Left lobe of liver (tissue), 1 donor: Measurements from ENCODE around the genes PRKCZ and HES5.

DNA sequence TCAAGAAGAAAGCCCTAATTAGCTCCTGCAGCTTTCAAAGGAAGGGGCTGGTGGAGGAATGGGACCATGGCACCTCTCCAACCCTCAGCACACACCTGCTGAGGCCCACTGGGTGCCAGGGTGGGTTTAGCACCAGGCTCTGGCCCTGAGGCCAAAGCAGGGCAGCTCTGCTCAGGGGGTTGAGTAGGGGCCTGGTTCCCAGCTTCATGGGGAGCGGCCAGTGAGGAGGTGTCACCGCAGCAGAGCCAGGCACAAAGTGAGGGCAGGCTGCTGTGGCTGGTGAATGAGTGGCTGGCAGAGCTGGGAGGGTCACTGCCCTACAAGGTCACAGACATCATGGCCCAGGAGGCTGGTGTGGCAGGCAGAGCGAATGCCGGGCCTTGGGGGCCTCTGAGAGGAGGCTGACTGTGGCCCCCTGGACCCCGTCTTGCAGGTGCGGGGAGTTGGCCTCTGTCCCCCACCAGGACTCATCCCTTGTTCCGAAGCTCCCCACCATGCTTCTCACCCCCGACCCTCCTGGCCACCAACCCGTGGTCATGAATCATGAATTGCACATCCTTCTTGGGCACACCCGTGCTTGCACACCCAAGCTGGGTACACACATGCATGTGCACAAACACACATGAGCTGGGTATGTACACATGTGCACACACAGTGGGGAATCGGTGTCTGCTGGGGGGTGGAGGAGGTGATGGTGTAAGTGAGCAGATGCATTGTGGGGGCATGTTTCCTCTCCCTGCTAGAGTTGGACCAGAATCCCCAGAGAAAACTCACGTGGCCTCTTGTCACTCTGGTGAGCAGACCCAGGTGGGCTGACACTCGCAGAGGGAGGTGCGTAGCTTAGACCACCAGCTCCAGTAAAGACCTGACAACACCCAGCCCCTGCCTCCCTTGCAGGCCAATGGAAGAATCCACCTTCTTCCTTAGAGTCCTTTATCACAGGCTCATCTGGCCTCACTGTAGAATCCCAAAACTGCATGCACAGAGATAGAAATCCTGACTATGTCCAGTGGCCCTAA, 4.8 kb upstream of the GNB1 start:
- PRO-cap = no peak

DNA sequence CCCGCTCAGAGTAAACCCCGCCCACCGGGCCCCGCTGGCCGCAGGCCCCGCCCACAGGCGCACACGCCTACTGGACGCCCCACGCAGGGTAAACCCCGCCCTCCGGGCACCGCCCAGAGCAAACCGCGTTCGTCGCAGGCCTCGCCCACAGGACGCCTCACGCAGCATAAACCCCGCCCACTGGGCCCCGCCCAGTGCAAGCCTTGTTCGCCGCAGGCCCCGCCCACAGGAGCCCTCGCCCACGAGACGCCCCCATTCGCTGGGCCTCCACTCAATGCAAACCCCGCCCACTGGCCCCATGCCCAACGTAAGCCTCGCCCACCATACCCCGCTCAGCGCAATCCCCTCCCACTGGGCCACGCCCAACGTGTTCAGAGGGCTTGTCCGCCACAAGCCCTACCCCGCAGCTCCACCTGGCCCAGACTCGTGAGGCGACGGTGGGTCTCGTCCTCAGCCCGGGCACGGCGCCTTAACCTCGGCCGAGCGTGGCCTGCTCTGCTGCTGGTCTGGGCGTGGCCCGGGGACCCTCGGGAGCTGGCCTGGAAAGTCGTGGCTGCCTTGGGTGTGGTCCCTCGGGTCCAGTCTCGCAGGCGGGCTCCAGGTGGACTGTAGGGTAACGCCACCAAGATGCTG, 397 bp upstream of the TMEM52 start:
- PRO-cap = no peak

- PRO-cap = no peak
Measured at GRCh38 chr1:2037530-2038016, 12.6 kb upstream of the PRKCZ start.

DNA sequence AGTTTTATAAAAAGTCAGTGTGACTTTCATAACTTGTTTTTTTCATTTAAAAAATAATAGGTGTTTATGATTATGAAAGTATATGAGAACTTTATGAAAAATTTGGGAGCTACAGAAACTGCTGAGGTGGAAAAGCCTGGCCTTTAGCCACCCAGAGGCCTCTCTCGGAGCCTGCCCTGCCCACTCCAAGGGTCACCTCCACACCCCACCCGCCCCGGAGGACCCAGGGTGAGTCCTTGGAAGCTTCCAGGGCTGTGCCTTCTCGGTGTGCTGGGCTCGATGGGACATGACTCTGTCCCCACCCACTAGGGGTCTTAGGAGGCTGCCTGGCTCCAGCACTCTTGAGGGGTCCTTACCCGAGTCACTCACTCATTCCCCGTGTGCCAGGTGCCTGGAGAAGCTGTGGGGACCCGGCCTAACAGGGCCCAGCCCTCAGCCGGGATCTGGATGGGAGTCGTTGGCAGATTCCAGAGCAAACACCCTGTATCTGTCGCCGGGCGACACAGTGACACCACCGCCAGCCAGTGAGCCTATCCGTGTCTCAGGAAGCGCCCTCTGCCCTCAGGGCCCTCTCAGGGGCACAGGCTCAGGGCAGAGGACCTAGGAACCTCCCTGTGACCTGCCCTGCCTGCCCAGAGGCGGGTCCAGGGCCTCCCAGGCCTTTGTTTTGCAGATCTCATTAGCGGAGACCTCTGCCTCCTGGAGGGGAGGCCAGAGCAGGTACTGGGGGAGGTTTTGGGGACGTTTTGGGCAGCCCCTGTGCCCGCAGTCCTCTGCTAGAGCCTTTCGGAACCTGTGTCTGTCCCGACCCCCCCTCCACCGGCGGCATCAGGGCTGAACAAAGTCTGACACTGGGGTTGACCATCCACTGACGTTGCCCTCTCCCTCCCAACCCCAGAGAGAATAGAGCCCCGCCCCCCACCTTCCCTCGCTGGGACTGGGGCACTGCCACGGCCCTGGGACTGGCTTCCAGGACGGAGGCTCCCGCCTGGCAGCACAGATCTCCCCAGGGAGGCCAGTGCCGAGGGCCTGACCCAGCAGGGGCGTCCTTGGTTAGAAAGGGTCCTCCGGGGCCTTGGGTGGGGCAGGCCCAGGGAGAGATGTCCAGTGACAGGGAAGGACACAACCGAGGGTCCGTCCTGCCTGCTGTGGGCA, 3.0 kb upstream of the PRKCZ start:
- PRO-cap = bidirectional peak, plus-strand start at position 679 of the sequence, minus-strand start at position 459 of the sequence

DNA sequence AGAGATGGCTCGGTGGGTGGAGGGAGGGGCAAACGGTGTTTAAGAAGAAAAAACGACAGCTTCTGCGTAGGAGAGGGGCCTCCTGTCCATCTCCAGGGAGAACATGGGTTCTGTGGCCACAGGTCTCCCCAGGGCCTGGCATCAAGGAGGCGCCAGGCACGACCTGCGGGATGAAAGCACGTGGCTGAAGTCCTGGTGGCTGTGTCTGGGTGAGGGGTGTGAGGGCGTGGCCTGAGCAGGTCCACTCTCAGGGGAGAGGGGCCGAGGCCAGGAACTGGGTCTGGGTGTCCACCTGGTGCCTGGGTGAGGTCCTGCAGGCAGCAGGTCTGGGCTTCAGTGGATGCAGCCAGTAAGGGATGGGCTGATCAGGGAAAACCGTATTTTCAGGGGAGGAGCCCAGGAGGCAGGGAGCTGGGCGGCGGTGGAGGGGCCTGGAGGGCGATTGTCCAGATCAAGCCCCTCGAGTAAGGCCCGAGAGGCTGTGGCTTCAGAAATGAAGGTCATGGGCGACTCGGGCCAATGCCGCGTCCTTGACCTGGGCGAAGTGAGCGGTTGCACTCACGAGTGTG, 821 bp upstream of the PRKCZ start:
- PRO-cap = no peak

DNA sequence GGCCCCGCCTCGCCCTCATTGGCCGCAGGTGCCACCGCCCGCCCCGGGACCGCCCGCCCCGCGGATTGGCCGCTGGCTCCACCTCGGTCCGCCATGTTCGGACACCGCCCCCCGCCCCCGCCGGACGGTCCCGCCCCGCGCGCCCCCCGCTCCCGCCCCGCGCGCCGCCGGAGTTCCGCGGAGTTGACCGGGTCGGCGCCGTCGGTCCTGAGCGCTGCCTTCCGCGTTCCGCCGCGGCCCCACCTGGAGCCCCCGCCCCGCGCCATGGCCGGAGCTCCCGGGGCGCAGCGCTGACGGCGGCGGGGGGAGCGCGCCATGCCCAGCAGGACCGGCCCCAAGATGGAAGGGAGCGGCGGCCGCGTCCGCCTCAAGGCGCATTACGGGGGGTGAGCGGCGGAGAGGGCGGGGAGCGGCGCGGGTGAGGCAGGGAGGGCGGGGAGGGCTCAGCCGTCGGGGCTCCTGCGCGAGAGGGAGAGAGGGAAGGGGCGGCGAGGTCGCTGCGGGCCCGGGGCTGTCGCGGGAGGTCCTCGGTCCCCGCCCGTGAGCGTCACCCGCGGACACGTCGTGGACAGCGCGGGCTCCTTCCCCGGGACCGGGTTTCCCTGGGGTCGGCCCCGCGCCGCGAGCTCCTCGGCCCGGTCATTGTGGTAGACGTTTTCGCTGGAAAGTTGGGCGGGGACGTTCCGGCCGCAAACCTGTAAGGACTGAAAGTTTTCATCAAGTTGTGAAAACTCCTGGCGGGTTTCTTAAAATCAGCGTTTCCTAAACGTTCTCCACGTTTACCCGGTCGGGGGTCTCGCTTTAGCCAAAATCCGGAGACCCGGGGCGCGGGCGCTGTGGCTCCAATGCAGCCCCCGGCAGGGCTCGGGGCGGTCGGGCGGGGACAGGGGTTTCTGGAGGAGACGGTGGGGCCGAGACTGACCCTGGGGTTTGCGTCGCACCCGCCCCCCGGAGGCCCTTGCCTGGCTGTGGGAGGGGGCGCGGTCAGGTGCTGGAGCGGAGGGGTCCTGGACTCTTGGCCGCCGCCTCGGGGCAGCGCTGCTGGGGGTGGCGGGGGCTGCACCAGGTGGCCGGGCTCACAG, at the start of gene PRKCZ:
PRKCZ (plus strand) TSS at position 96 of the 1,082 bp plus-strand sequence.
- PRO-cap = bidirectional peak, plus-strand start at position 180 of the sequence, minus-strand start outside the sequence

GRCh38 chr1:2104266-2105061, 54.3 kb downstream of the PRKCZ start:
- PRO-cap = no peak

- PRO-cap = no peak
Measured at GRCh38 chr1:2139797-2140371, 54.7 kb downstream of the FAAP20 start.

GRCh38 chr1:2193611-2194232, 850 bp downstream of the FAAP20 start:
- PRO-cap = no peak

- PRO-cap = bidirectional peak, plus-strand start at chr1:2230495, minus-strand start at chr1:2230307
Measured at GRCh38 chr1:2230017-2230799, 2.1 kb downstream of the SKI start.

DNA sequence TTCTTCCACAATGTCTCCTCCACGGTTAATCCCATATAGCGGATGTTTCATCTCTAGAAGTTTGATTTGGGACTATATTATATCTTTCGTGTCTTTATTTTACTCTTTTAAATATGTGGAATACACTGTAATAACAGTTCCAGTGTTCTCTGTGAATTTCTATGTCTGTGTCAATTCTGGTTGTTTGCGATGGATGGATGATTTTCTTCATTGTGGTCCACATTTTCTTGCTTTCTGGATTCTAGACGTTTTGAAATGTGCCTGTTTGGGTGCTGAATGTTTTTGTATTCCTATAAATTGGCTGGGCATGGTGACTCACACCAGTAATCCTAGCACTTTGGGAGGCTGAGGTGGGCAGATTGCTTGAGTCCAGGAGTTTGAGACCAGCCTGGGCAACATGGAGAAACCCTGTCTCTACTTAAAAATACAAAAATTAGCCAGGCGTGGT, 37.3 kb downstream of the SKI start:
- PRO-cap = no peak

- PRO-cap = no peak
Measured at GRCh38 chr1:2270157-2271168, 42.3 kb downstream of the SKI start.

- PRO-cap = no peak
Measured at GRCh38 chr1:2272057-2272439, 43.9 kb downstream of the SKI start.

DNA sequence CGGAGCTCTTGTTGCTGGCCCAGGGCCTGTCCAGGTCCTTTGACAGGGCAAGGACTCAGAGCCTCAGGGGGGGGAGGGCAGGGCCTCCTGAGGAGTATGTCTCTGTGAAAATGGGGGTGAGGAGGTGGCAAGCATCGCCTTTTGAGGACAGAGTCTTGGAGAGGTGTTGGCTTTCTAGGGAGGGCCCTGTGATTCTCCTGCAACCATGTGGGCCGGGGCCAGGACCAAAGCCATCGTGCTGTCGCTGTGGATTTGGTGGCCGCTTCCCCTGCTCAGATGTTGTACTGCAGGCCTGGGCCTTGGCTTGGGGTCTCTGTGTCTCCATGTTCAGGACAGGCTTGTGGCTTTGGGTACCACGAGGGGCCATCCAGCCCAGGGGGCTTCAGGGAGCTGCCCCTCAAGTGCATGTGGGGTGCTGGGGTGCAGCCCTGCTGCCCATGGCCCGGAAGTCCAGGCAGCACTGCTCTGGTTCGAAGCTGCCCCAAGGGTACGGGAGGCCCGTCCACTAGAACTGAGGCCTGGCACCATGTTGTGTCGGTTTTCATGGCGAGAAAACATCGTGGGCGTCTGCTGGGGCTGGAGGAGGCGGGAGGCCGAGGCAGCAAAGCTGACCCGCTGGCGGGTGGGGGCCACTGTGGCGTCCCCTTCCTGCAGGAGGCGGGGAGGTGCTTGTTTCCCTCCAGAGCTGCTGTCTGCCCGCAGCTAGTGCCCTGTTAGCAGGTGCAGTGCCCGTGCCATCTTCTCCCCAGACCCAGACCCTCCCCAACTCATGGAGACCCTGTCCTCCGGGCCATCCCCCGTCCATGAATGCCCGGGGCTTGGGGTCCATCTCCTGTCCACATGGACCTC, 55.4 kb downstream of the SKI start:
- PRO-cap = no peak

- PRO-cap = no peak
Measured at GRCh38 chr1:2288299-2288783, 60.2 kb downstream of the SKI start.

DNA sequence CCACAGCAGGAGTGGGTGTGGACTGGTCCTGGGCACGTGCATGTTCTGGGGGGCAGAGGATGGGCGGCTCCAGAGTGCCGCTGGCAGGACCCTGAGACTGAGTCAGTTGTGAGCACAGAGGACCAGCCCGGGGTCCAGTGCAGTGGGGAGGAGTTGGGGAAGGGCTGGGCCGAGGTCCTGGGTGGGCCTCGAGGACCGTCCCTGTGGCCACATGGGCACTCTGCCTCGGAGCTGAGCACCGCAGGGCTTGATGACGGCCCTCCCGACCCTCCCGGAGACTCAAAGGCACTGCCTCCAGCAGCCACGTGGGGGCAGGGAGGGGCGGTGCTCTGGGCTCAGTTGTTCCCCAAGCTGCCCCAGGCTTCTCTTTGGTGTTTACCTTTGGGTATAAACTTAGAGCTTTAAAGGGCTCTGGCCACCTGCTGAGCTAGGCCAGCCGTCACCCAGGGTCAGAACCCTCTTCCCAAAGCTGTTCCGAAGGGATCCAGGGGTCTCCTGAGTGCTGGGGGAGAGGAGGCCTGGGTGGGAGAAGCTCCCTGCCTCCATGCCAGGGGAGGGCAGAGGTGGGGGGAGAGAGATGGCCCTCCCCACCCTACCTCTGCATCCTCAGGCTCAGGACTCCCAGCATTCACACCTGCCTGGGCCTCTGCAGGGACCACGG, 79.9 kb downstream of the MORN1 start:
- PRO-cap = no peak

GRCh38 chr1:2314310-2315463, 76.7 kb downstream of the MORN1 start:
- PRO-cap = bidirectional peak, plus-strand start at chr1:2314620, minus-strand start at chr1:2314550

DNA sequence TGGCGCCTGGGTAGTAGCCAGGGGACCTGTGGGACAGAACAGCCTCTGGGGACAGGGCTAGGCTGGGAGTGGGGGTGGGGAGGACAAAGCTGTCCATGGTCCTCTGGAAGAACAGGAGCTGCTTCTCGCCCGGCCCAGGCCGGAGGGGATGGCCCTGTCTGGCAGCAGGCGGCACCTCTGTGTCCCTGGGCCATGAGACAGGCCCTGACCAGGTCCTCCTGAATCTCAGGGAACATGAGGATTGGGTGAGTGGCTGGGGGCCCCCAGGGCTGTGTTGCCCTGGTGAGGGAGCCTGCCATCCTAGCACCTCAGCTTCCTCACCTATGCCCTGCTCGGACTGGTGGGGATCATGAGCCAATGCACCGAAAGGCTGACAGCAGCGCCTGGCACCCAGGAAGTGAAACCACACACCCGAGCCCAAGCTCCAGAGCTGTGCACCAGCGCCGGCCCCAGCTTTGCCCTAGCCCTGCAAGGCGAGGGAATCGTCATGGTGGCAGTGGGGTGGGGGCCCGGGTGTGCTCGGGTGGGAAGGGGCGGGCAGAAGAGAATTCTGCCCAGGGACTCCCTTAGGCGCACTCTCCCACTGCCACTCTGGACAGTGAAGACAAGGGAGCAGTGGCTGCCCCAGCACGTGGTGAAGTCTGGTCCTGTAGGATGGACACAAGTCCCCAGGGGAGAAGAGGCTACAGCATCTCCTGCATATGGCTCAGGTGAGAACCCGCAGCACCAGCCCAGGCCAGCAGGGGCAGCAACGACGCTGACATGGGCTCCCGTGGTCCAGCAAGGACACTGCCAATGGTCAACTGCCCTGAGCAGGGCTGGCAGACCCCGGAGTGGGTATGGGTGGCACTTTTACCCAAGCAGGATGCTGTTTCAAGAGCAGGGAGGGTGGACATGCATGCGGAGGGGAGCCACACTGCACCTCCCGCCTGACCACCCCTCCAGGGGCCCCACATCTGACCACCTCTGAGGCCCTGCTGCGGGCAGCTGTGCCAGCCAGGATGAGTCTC, 9.0 kb downstream of the MORN1 start:
- PRO-cap = no peak

GRCh38 chr1:2389943-2390653, 1.3 kb downstream of the MORN1 start:
- PRO-cap = no peak

DNA sequence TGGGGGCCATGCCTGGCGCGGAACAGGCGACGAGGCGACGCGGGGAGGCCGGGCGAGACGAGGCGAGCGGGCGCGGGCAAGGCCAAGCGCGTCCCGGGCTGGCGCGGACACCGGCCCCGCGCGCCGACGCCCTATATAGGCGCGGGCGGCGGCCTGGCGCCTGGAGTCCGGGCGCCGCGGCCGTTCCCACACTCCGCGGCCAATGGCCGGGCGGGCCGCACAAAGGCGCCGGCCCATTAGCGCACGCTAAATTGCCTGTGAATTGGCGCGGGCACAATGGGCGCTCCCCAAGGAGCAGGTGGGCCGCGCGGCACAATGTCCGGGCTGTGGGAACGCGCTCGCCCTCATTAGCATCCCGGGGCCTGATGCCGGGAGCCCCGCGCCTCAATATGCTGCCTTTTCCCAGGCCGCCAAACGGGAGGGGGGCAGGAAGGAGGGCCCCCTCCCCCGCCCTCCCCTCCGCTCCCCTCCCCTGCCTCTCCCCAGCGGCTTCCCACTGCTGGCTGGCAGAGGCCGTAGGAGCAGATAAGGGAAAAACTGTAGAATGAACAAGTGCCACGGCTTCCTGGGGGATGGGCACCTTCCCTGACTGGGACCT, at the start of gene HES5:
HES5 (minus strand) TSS at position 109 of the 598 bp plus-strand sequence.
- PRO-cap = unidirectional peak, minus-strand start at position 109 of the sequence